Lower leg skin (tissue), 2 donors: Measurements from ENCODE around the genes PNLIPRP1, ENO4 and DENND10.

DNA sequence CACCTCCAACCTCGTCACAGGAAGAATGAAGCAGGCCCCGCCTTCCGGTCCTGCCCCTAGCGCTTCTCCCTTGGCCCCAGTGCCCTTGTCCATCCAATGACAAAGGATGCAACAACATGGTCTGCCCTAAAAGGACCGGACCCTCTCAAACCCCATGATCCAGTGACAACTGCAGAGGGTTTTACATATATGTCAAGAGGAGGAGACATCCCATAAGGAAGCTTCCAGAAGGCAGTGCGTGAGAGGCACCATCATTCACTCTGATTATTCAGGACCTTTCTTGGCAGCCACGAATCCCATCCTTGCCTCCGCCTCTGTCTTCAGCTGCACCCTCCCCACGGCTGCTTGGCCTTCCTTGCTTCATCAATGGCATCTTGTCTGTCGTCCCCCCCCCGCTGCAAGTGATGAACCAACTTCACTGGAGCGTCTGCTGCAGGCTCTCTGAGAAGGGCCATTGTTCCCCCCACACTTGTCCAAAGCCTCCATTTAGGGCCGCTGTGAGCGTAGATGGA is 20.3 kb downstream of the AFAP1L2 start:
- PRO-cap, result no peak
- RAMPAGE, long total RNA, 2 experiments, result no peak in any of the 2 experiments

GRCh38 chr10:114489564-114490367 is 85.5 kb upstream of the AFAP1L2 start:
- PRO-cap, result no peak
- RAMPAGE, long total RNA, 2 experiments, result no peak in any of the 2 experiments

- PRO-cap, result bidirectional peak, plus-strand start at chr10:114525713, minus-strand start at chr10:114525428; unidirectional peak, plus-strand start at chr10:114525742; unidirectional peak, plus-strand start at chr10:114525761
- RAMPAGE, long total RNA, 2 experiments, result no peak in any of the 2 experiments
Observed at GRCh38 chr10:114524734-114526136, 120.9 kb upstream of the AFAP1L2 start.

DNA sequence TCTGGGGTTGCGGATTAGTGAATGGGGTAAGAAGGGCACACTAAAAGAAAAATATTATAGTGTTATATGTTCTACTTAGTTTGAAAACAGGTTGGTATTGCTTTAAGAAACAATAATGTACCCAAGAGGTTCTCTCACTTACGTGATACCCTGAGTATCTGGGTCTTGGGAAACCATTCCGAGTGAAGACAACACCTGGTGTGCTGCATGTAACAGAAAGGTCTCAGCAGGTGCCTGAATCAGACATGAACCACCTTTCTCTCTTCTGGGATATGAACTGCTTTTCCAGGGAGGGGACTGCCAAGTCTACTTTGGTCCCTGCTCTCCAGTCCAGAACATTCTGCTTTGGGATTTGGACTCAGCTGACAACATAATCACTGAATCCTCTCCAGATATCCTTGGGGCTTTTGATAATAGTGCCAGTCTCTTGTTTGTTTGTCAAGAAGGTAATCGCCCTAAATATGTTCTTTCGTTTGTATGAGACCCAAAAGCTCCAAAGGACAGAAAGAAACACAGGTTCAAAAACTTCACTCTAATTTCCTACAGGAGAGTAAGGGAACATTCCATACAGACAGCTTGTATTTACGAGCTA is 5.7 kb downstream of the ABLIM1 start:
- PRO-cap, result no peak
- RAMPAGE, long total RNA, 2 experiments, result no peak in any of the 2 experiments

DNA sequence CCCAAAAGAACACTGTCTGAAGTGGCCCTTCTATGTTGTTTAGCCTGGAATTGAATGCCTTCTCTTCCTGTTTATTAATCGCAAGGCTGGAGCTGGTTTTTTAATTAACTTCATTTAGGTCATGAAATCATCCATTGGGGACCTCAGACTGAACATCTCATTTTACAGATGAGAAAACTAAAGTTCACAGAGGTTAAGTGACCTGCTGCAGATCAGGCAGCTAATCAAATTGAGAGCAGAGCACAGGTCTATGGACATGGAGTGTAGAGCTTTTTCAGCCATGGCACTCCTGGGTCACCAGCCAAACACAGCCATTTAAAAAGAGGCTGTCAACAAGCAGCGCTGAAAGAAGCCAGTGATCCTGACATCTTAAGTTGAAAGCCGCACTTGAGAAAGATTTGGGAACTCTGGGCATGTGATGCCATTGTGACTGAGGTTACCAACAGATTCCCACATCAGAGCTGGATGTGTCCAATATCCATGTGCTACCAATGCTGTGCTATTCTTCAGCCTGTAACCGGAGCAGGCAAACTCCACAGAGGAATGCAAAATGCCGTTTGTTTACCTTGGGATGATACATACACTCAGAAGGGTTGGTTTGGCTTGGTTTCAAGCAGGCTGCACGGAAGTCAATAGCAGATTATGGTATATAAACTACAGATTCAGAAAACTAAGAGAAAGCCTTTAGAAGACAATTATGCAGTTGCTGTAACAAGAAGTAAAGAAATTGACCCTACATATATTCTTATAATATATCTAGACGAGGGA is 56.2 kb upstream of the ABLIM1 start:
- PRO-cap, result no peak
- RAMPAGE, long total RNA, 2 experiments, result no peak in any of the 2 experiments

- PRO-cap, result no peak
- RAMPAGE, long total RNA, 2 experiments, result no peak in any of the 2 experiments
Observed at GRCh38 chr10:114861988-114862929, 40.7 kb downstream of the FHIP2A start.

DNA sequence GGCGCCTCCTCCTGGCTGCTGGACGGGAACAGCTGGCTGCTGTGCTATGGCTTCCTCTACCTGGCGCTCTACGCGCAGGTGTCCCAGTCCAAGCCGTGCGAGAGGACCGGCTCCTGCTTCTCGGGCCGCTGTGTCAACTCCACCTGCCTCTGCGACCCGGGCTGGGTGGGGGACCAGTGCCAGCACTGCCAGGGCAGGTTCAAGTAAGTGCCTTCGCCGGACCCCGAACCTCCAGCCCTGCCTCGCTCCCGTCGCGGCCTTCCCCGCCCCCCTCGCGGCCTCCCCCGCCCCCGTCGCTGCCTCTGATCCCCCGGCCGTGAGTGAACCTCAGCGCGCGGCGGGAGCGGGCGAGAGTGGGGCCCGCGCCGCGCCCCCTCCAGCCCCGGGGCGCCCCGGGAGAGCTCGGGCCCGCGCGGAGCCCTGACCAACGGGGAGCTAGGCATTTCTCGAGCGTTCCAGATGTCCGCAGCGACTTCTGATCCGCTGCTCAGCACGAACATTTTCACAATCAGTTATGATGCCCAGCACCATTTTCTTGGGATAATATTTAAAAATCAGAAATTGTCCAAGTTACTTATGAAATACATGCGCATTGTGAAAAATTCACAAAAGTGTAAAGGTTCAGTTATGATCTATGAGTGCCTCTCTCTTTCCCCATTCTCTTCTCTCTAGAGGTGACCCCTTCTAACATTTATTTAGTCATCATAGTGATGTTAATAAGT is 837 bp downstream of the ATRNL1 start:
- PRO-cap, result no peak
- RAMPAGE, long total RNA, 2 experiments, result no peak in any of the 2 experiments

- PRO-cap, result no peak
- RAMPAGE, long total RNA, 2 experiments, result no peak in any of the 2 experiments
Observed at GRCh38 chr10:116590517-116591342, at the start of gene PNLIPRP1. PNLIPRP1 (plus strand) TSS chr10:116590959.

GRCh38 chr10:116849343-116850066 is at the start of gene ENO4:
ENO4 (plus strand) TSS chr10:116849499.
- PRO-cap, result bidirectional peak, plus-strand start at chr10:116849567, minus-strand start at chr10:116849418; bidirectional peak, plus-strand start at chr10:116849822, minus-strand start at chr10:116849720
- RAMPAGE, long total RNA, 2 experiments, result start-site peak on the minus strand in 2 of 2 experiments, at chr10:116849642-116849730 at its widest, 34 to 57 reads per replicate

GRCh38 chr10:116937273-116937596 is 67.8 kb downstream of the SHTN1 start:
- PRO-cap, result no peak
- RAMPAGE, long total RNA, 2 experiments, result no peak in any of the 2 experiments

GRCh38 chr10:117136751-117137490 is 1.1 kb downstream of the VAX1 start:
- PRO-cap, result no peak
- RAMPAGE, long total RNA, 2 experiments, result no peak in any of the 2 experiments

DNA sequence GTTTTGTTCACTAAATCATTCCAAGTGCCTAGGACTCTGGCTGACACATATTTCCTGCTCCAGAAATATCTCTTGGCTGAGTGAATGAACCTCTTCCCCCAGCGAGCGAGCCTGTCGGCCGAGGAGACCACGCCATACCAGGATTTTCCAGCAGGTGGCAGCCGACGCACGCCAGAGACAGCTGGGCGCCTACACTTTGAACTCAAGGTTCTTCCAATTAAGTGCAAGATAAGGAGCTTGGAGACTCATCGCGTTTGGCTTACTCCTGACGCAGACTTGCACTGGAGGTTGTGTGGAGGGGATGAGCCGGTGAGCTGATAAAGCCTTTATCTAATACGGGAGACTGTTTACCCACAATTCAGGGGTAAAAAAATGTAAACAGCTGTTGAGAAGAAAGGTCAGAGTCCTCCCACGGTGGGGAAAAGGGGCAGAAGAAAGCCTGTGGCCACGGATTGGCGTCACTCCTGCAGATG is 46.0 kb upstream of the EMX2 start:
- PRO-cap, result no peak
- RAMPAGE, long total RNA, 2 experiments, result no peak in any of the 2 experiments

DNA sequence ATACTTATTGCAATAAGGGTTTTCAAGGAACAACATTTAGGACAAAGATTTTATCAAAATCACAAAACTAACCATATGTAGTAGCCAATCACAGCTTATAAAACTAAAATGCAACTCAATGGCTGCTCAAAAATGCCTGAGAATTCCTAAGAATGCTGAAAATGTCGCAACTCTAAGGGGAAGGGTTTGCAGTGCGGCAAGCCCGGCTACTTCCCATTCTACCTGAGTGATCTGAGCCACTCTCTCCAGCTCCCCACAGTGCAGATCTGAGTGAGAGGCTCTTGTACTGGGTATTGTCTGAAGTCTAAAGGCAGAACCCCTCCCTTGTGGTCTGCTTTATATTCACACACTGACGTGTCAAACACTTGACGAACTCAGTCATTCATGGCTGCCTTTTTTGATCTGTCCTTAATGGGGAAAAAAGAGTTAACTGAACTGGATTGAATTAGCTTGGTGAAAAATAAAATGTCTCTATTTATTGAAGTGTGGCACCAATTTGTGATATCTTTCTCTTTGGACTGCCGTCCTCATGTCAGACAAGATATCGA is 28.8 kb downstream of the RAB11FIP2 start:
- PRO-cap, result no peak
- RAMPAGE, long total RNA, 2 experiments, result no peak in any of the 2 experiments

DNA sequence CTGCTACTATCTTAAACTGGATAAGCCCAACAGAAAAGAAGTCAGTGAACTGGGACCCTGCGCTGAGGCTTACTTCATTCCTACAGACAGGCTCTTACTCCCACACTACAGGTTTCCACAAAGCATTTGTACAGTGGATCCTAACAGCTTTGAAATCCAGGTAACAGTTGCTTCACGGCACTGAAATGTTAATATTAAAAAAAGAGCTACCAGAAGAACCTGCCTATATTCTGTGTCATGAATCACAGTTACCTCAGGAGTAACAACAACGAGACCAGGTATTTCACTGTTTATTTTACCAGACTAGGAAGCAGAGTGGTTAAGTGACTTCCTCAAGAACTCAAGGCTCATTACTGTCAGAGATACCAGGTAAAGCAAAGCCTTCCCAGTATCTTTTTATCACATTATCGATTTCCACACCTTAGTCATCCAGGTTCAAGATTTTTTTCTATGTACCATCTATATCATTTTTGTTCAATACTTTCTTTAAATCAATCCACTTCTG is 23.7 kb downstream of the CACUL1 start:
- PRO-cap, result no peak
- RAMPAGE, long total RNA, 2 experiments, result no peak in any of the 2 experiments

DNA sequence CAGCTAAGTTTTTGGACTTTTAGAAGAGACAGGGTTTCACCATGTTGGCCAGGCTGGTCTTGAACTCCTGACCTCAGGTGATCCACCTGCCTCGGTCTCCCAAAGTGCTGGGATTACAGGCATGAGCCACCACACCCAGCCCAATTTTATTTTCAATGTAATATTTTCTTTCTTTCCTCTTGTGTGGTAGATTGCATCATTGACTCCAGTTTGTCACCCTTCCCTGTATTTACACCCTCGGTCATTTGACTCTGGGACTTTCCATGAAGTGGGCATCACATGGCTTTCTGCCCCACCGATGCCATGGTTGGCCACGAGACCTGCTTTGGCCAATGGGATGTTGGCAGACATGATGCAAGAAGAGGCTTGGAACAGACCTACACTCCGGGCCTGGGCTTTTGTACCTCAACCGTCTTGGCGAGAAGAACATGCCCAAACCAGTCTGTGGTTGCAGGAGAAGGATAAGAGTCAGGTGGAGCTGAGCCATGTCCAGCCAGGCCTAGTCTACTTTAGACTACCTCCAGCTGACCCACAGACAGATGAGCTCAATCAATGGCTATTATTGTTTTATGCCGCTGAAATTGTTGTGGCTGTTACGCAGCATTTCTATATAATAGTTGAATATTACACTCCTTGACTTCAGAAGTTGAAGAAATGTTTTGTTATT is 38.8 kb upstream of the CACUL1 start:
- PRO-cap, result no peak
- RAMPAGE, long total RNA, 2 experiments, result no peak in any of the 2 experiments

- PRO-cap, result no peak
- RAMPAGE, long total RNA, 2 experiments, result no peak in any of the 2 experiments
Observed at GRCh38 chr10:118908501-118908875, 121.0 kb upstream of the NANOS1 start.

DNA sequence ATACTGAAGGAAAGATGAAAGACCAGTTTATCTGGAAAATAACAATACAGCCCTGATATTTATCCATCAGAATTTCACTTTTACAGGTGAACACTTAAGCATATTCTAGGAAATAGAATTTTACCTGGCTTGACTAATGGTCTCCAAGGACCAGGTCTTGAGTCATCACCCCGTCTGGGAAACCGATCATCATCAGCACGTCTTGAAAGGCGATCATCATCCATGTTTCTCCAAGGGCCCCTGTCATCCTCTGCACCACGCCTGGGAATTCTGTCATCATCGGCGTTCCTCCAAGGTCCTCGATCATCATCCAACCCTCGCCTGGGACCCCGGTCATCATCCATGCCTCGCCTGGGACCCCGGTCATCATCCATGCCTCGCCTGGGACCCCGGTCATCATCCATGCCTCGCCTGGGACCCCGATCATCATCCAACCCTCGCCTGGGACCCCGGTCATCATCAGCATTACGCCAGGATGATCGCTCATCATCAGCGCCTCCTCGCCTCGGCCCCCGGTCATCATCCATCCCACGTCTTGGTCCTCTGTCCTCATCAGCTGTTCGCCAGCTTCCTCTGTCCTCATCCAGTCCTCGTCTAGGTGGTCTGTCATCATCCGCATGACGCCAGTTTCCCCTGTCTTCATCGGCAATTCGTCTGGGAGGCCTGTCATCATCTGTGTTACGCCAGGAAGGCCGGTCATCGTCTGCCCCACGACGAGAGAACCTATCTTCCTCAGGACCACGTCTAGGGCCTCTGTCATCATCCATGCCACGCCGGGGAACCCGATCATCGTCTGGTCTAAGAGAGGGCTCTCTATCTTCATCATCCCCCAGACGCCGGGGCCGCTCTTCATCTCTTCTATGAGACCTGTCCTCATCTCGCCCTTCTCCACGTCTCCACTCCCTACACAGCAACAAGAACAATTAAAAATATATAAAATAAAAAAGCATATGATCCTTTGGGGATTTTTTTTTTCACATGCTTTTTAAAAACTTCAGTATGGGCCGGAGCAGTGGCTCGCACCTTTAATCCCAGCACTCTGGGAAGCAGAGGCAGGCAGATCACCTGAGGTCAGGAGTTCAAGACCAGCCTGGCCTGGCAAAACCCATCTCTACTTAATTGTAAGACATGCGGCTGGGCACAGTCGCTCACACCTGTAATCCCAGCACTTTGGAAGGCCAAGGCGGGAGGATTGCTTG is 12.8 kb downstream of the NANOS1 start:
- PRO-cap, result no peak
- RAMPAGE, long total RNA, 2 experiments, result start-site peak on the minus strand in 1 of 2 experiments, centred at position 497 of the sequence, 1,456 reads per replicate

- PRO-cap, result no peak
- RAMPAGE, long total RNA, 2 experiments, result no peak in any of the 2 experiments
Observed at GRCh38 chr10:119066534-119066941, 14.1 kb downstream of the EIF3A start.

GRCh38 chr10:119103780-119104743 is at the start of gene DENND10:
DENND10 (plus strand) TSS chr10:119104113.
- PRO-cap, result bidirectional peak, plus-strand start at chr10:119104082, minus-strand start at chr10:119103841
- RAMPAGE, long total RNA, 2 experiments, result start-site peak on the plus strand in 1 of 2 experiments, at chr10:119104079-119104123 at its widest, 122 reads per replicate

- PRO-cap, result no peak
- RAMPAGE, long total RNA, 2 experiments, result no peak in any of the 2 experiments
Observed at GRCh38 chr10:119166401-119166820, 897 bp upstream of the SFXN4 start.